Osteocyte (in vitro differentiated cells): ENCODE results near the genes GNAI1 and SEMA3E.

GRCh38 chr7:77711211-77711680, 15.0 kb downstream of the RSBN1L start:
- PRO-cap = no peak

DNA sequence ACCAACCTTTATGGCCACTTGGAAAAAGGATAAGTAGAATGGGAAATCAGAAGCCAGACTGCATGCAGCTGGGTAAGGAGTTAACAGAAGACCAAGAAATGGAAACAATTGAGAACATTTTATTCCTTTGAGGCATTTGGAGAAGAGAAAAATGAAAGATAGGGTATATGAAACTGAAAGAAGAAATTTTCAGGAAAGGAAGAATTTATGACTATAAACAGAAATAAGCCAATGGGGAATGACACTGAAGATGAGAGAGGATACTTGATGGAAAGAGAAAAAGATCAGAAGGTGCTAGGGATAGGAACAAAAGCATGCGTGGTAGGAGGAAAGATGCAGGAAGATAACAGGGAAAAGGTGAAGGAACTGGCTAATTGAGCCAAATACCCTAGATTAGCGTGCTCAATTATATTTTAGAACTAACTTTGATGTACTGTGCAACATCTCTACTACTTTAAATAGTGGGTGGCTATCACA, 1.8 kb downstream of the TMEM60 start:
- PRO-cap = no peak

DNA sequence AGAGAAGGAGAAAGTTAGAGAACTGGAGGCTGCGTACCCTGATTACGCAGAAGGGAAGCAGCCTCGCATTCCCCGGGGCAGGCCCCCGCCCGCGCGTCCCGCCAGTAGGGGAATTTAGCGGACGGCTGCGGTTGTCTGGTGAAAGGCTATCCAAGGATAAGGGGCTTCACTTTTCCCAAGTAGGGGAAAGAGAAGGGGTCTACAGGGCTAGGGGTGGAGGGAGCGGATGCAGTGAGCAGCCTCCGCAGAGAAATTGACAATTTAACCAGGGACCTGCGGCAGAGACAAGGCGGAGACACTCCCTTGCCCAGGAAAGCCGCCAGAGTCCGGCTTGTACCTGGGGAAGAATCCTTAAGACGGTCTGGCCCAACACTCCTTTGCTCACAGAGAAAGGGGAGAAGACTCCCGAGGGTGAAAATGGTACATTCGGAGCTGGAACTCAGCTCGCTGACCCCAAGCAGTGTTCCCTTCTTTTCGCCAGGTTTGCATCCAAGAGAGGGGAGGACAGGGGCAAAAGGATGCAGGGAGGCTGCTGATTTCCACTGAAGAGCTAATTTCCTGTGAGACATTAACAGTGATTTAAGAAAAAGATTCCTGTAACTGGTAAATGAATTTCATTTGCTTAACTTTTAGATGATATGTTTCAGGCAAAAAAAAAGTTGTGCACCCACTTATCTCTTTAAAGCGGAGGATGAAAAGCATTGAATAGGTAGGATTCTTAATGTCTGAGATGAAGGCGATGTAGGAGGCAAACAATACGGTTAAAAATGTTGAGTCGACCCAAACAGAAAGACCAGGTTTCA, 1.1 kb upstream of the MAGI2 start:
- PRO-cap = bidirectional peak, plus-strand start at position 107 of the sequence, minus-strand start at position 65 of the sequence

GRCh38 chr7:80078021-80078536, 56.6 kb upstream of the GNAI1 start:
- PRO-cap = no peak

DNA sequence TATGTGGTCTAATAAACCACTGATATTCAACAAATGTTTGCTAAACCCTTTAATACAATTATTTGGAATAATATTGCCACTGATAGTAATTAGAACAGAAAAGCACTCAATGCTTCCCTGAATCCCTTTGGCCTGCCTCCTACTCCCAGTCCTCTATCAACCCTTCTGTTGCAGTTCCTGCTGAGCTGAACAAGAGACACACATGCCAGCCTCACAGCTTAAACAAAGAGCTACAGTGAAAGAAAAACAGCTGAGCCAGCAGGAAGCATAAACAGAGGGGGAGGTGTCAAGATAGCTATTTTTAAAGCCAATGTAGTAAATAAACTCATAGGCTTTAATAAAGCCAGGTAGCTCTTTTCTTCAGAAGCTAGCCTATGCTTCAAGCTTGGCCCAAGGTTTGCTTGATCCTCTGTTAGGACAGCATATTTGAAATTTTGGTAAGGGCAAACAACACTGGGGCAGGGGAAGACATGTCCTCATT, 6.8 kb upstream of the GNAI1 start:
- PRO-cap = no peak

DNA sequence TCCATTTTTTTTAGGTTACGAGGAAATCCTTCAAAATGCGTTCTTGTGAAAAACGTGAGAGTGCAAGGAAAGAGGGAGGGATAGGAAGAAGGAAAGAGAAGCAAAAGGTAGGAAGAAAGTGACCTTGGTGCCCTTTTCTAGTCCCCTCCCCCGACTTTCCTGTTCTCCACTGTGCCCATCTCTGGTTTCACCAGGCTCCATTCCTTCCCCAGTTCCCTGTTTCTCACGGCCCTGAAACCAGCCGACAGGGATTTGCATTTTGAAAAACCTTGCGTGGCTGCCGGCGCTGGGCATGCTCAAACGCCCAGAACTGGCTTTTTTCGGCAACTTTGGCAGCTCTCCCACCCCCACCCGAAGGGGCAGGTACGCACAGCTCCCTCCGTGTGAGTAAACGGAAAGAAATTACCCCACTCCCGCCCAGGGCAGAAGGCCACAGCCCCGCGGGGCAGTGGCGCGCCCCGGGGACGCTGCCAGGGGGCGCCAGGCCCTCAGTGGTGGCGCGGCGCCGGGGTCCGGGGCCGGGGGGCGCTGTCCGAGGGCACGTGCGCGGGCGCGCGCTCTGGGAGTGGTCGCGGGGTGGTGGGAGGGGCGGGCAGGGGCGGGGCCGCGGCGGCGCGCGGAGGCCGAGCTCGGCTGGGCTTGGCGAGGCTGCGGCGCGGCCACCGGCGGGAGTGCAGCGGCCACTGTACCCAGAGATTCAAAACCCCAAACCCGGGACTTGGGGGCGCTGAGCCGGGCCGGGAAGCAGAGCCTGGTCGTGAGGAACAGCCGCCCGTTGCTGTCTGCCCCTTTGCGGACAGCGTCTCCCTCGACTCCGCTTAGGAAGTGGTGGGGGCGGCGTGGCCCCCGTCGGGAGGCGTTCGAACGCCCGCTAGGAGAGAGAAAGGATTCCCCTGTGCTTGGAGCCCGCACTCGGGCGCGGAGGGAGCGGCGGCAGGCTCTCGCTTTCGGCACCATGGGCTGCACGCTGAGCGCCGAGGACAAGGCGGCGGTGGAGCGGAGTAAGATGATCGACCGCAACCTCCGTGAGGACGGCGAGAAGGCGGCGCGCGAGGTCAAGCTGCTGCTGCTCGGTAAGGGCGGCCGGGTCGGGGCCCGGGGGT, at the start of gene GNAI1:
TSS of gene GNAI1 (plus strand) at position 626 of the 1,103 bp plus-strand sequence.
- PRO-cap = bidirectional peak, plus-strand start at position 654 of the sequence, minus-strand start at position 537 of the sequence

GRCh38 chr7:80137706-80137941, 3.0 kb downstream of the GNAI1 start:
- PRO-cap = no peak

GRCh38 chr7:80639617-80640430, 1.4 kb downstream of the CD36 start:
- PRO-cap = no peak

DNA sequence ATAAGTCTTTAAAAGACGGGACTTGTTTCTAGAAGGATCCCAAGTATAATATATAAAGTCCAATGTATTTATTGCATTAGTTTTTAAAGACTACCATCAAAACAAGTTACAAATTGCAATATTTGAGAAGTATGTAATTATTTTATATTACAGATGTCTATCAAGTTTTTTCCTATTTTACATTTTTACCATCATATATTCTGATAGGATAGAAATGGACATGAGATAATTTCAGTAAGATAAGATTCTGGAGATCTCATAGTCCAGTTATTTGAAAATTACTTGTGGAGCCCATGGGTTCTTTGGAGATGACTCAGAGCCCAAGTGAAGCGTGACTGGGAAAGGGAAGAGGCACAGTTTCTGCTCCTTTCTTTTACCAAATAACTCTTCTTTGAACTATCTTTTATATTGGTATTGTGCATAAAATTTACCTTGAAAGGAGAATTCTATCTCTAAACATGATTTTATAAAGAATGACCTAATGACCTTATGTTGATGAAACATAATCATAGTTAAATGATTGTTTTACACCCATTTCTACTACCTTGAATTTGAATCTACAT, 2.4 kb downstream of the CD36 start:
- PRO-cap = no peak

DNA sequence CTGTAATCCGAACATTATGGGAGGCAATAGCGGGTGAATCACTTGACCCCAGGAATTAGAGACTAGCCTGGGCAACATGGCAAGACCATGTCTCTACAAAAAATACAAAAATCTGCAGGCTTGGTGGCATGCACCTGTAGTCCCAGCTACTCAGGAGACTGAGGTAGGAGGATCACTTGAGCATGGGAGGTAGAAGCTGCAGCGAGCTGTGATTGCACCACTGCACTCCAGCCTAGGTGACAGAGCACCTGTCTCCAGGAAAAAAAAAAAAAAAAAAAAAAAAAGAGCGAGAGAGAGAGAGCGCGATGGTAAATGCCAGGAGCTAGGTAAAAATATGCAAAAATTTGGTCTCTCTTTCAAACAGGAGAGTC, 78.6 kb downstream of the SEMA3C start:
- PRO-cap = no peak

- PRO-cap = no peak
These were observed 51.5 kb downstream of the CACNA2D1 start for GRCh38 chr7:82391945-82392553.

DNA sequence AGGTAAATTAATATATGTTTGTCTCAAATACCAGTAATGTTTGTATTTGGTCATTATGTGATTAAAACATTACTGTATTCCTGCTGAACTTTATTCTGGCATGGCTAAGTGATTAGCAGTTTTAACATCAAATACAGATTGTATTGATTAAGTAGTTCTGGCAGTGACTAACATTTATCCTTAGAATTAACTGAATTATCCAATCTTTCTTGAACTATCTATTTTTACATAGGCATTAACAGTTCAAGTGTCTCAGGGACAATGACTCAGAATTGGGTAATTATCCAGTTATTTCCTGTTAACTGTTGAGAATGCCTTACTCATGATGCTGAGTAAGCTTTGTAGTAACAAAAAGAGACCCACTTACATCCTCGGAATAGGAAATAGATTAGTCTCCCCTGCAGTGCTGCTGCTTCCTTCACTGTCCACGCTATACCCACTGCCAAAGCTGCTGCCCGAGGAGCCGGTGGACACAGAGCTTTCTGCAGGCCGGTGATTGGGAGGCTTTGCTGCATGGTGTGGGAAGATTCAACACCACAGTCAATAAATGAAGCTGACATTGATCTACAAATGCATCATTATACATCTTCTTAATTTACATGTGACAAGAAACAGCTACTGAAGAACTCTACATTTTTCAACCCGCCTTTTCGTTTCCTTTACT, 357.2 kb downstream of the PCLO start:
- PRO-cap = no peak

DNA sequence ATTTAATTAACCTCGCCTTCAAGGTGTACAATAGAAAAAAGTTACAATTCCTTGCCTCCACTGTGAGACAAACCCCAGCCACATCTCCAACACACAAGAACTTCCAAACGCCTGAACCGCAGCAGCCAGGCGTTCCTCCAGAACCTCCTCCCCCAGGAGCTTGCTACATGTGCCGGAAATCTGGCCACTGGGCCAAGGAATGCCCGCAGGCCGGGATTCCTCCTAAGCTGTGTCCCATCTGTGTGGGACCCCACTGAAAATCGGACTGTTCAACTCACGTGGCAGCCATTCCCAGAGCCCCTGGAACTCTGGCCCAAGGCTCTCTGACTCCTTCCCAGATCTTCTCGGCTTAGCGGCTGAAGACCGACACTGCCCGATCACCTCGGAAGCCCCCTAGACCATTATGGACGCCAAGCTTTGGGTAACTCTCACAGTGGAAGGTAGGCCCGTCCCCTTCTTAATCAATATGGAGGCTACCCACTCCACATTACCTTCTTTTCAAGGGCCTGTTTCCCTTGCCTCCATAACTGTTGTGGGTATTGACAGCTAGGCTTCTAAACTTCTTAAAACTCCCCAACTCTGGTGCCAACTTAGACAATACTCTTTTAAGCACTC, 187.1 kb downstream of the SEMA3E start:
- PRO-cap = no peak

GRCh38 chr7:83648260-83649508, at the start of gene SEMA3E:
Gene SEMA3E, minus strand, starts transcription at chr7:83649139.
- PRO-cap = no peak

DNA sequence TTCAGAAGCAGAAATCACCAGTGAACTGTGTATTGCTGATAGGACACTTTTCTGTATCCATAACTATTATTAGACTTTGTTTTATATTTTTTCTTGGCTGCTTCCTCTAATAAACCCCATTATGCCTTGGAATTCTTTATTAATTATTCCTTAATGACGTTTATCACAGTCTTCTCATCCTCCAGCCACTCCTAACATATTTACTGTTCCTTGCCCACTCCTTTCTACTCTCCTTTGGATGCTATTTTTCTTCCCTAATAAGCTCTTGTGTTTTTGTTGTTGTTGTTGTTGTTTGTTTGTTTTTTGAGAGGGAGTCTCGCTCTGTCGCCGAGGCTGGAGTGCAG, 206.7 kb downstream of the SEMA3A start:
- PRO-cap = no peak

DNA sequence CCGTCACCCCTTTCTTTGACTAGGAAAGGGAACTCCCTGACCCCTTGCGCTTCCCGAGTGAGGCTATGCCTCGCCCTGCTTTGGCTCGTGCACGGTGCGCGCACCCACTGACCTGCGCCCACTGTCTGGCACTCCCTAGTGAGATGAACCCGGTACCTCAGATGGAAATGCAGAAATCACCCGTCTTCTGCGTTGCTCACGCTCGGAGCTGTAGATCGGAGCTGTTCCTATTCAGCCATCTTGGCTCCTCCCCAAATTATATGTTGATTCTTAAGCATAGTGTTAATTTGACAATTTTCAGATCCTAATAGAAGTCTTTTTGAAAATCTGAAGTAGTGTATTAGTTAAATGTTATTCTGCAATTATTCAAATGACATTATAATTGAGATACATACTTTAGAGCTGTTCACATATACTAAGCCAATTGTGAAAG, 139.1 kb downstream of the SEMA3A start:
- PRO-cap = no peak

DNA sequence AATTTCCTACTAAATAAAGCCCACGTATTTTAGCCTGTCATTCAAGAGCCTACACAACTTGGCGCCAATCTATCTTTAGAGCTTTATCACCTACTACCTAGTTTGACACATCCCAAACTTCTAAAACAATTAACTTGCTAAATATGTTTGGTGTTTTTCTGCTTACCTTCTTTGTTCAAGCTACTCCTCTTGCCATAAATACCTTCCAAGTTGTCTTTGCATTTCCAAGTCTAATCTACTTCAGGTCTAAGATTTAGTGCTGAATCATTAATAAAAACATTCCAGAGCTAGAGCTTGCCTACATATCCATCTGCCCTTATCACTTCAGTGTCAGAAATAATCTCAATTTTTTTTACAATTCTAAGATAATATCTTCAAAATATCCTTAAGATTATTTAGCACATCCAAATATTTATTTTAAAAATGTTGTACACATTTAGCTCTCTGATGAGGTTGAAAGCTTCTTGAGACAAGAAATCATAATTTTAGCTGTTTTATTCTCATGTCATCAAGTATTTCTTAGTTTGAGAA, 466.4 kb downstream of the SEMA3D start:
- PRO-cap = no peak

- PRO-cap = no peak
These were observed 203.6 kb downstream of the SEMA3D start for GRCh38 chr7:84983202-84983666.

GRCh38 chr7:87155689-87156373, 3.6 kb downstream of the DMTF1 start:
- PRO-cap = no peak

- PRO-cap = no peak
These were observed 29.9 kb downstream of the DMTF1 start for GRCh38 chr7:87182115-87182648.